Islet of Langerhans (tissue), 1 donor: ENCODE results near the genes MFRP and POU2F3.

GRCh38 chr11:119048781-119049439 is 8.1 kb downstream of the HYOU1 start:
- RRBS = no CpG with 5 or more reads among the region's 14 CpGs

GRCh38 chr11:119049440-119049645 is 7.7 kb downstream of the HYOU1 start:
- RRBS = no CpG with 5 or more reads among the region's 3 CpGs

DNA sequence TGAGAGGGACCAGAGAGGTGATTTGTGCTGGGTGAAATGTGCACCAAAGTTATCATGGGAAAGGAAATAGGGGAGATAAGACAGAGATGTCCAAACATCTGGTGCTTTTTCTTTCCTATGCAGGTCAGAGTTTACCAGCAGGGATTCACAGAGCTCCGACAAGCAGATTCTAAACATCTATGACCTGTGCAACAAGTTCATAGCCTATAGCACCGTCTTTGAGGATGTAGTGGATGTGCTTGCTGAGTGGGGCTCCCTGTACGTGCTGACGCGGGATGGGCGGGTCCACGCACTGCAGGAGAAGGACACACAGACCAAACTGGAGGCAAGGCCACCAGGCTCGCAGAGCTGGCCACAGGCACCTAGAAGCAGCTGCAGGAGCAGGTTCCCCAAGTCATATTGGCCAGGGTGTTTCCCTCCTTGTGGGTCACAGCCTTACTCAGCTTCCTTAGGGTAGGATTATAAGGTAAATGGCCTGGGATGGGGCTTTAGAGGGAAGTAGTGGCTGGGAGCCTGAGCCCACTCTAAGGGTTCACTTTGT is 5.5 kb downstream of the VPS11 start:
- RRBS = no CpG with 5 or more reads among the region's 8 CpGs

DNA sequence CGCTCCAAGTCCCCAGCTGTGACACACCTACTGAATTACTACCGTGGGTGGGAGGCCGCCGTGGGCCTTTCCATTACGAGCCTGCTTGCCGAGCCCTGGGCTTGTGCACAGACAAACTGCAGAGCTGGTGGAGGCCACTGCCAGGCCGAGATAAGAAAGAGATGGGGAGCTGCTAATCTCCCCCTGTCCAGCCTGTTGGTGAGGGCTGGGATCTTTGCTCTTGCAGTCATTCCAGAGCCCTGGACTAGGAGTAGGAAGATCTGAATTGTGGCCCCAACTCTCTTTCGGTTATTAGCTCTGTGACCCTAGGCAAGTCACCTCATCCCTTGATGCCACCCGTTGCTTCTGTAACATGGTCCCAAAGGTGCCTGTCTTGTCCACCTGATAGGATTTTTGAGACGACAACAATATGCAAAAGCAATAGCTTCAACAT is 920 bp downstream of the HMBS start:
- RRBS = no CpG with 5 or more reads among the region's 10 CpGs

- RRBS = no CpG with 5 or more reads among the region's 20 CpGs
These were observed 4.6 kb downstream of the MCAM start for GRCh38 chr11:119311999-119313055.

GRCh38 chr11:119334831-119335413 is 595 bp downstream of the RNF26 start:
- RRBS = no CpG with 5 or more reads among the region's 15 CpGs

GRCh38 chr11:119346434-119346743 is at the start of gene MFRP:
Gene MFRP (minus strand): TSS chr11:119346705.
- RRBS = no CpG with 5 or more reads among the region's 4 CpGs

- RRBS = no CpG with 5 or more reads among the region's 9 CpGs
These were observed 6.0 kb downstream of the USP2 start for GRCh38 chr11:119375466-119375960.

- RRBS = no CpG with 5 or more reads among the region's 4 CpGs
These were observed 15.8 kb downstream of the NECTIN1 start for GRCh38 chr11:119713089-119713774.

- RRBS = no CpG with 5 or more reads among the region's 8 CpGs
These were observed 173.6 kb downstream of the TRIM29 start for GRCh38 chr11:119964236-119964833.

DNA sequence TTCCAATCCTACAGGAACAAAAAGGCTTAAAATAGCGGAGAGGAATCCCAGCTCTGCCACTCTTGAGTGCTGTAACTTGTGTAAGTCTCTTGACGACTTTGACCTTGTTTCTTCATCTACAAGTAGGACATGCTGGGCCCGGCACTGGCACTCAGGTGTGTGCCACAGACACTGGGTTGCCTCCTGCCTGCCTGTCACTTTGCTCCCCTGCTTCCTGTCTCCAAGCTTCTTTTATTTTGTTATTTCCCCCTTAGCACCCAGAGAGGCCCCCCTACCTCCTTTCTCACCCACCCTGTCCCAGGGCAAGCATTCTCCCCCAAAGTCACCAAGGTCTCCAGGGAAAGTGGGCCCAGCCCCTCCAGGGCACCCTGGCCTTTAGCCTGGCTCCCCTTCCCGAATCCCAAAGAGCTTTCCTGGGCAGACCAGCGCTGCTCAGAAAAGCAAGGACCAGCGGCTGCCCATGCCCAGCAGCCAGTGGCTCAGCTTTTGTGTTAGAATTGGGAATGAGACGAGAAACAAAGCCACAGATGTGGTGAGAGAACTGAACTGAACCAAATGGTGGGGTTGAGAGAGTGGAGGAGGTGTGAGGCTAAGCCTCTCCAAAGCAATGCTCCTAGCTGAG is 4.5 kb downstream of the TRIM29 start:
- RRBS = no CpG with 5 or more reads among the region's 7 CpGs

DNA sequence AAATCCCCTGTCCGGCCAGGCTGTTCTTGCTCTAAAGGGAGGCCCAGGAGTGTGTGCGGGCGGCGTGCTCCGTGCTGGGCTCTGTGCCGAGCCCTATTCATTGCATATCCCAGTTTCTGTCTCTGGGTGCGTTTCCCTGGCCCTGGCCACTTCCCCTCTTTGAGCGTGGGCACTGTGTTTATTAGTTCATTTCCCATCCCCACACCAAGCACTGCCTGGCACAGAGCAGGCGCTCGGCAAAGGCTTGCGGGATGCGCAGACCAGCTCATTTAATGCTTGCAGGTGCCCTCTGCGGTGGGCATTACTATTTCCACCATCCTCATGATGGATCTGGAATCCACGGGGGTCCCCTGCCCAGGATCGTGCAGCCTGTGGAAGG is 31.6 kb upstream of the TRIM29 start:
- RRBS = 12% methylated on average over 1 of the region's 15 CpGs

GRCh38 chr11:120207796-120208583 is 2.8 kb upstream of the OAF start:
- RRBS = no CpG with 5 or more reads among the region's 19 CpGs

GRCh38 chr11:120211234-120211948 is 559 bp downstream of the OAF start:
- RRBS = 9% methylated on average over 22 of the region's 55 CpGs

- RRBS = no CpG with 5 or more reads among the region's 4 CpGs
These were observed 6.3 kb upstream of the POU2F3 start for GRCh38 chr11:120233641-120233993.

GRCh38 chr11:120239572-120240428 is at the start of gene POU2F3:
Gene POU2F3 (plus strand): TSS chr11:120240140.
- RRBS = 5% methylated on average over 35 of the region's 60 CpGs

GRCh38 chr11:120271505-120272042 is 31.6 kb downstream of the POU2F3 start:
- RRBS = no CpG with 5 or more reads among the region's 9 CpGs

DNA sequence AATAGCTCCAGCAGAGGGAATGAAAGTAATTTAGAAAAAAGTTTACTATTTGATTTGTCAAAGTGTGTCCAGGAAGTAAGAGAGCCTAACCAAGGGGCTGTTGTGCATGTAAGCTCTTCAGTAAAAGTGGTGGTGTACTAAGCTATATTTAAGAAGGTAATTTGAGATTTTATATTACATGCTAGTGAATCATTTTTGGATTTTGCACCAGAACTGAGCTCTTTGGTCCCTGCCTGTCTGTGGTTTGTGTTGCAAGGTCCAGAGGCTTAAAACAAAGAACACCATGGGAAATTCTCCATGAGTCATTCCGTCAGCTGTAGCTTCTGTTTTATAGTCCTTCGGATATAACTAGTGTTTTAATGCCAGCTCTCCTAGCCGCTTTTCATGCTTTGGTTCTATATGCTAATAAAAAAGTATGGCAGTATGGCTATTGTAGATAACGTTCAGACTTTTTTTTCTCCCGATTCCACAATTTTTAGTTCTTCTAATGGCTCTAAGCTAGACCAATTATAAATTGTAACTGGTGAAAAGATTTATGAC is 64.6 kb downstream of the ARHGEF12 start:
- RRBS = no CpG with 5 or more reads among the region's 5 CpGs

GRCh38 chr11:121357714-121358219 is 65.2 kb downstream of the SC5D start:
- RRBS = no CpG with 5 or more reads among the region's 3 CpGs